ENCODE measurements around a stretch of chr13.

GRCh38 chr13:110279742-110280458 lies 27.1 kb downstream of the COL4A1 start:
- PRO-cap, 3 experiments, result no peak in any of the 3 experiments
- RAMPAGE, long total RNA, 4 experiments, result no peak in any of the 4 experiments
- RRBS, result no CpG with 5 or more reads among the region's 8 CpGs

- PRO-cap, 3 experiments, result no peak in any of the 3 experiments
- RAMPAGE, long total RNA, 4 experiments, result no peak in any of the 4 experiments
- RRBS, result no CpG with 5 or more reads among the region's 5 CpGs
Measured at GRCh38 chr13:110281563-110282304, 25.2 kb downstream of the COL4A1 start.

GRCh38 chr13:110314921-110315223 lies 7.8 kb downstream of the COL4A2 start:
- PRO-cap, 3 experiments, result no peak in any of the 3 experiments
- RAMPAGE, long total RNA, 4 experiments, result no peak in any of the 4 experiments
- RRBS, result 74% methylated on average over 2 of the region's 4 CpGs

DNA sequence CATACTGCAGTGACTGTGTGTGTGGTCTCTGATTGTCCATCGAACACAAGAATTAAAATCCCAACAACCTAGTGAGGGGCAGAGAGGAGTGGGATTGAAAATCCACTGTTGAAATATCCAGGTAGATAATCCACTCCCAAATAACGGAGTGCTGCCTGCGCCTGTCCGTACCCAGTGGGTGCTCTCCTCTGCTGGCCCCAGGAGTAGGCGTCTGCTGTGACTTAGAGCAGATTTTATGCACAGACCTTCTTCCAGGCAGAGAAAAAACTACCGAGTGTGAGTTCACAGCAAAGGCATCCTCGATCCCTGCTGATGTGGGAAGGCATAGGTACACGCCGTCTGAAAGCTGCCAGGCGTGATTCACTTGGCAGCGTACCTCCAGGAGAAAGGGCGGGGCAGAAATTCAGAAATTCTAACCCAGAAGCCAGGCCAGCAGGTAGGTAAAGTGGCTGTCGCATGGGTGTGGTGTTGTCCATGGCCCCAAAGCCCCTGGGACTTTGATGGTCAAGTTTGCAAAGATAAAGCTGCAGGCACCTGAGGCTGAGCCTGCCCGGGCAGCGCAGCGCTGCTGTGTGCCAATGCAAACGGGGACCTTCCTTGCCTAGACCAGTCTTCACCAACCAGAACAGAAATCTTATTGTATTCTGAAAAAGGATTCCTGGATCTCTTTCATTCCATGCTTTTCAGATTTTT lies 36.2 kb downstream of the COL4A2 start:
- PRO-cap, 3 experiments, result no peak in any of the 3 experiments
- RAMPAGE, long total RNA, 4 experiments, result no peak in any of the 4 experiments
- RRBS, result no CpG with 5 or more reads among the region's 17 CpGs

- PRO-cap, 3 experiments, result no peak in any of the 3 experiments
- RAMPAGE, long total RNA, 4 experiments, result no peak in any of the 4 experiments
- RRBS, result no CpG with 5 or more reads among the region's 20 CpGs
Measured at GRCh38 chr13:110371504-110372505, 64.7 kb downstream of the COL4A2 start.

DNA sequence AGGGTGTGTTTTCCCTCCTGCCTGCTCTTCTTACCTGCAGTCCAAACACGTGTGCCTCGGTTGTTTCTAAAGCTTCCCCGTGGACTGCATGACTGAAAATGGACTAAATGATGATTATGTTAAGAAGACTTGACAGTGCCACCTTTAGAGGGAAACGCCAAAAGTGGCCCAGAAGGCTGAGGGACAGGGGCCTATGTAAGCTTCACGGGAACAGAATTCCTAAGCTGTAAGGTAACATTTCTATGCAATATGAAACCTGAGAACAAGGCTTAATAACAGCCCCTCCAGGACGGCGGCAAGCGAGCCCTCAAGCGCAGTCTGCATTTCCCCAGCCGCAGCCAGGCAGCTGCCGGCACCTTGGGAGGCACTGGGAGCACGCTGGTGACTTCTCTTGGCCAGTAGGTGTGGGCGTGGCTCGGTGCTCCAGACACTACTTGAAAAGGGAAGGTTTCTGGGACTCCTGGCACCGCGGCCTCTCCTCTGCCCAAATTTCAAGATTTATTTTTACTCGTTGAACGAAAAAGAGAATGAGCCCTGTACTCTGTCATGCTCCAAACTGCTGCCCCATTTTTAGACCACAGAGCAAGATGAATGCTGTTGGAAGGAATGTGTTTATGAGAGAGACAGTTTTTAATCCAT lies 81.0 kb downstream of the COL4A2 start:
- PRO-cap, 3 experiments, result peak in 1 of 3 experiments; most common minus-strand start position 359 of the sequence (in 1)
- RAMPAGE, long total RNA, 4 experiments, result no peak in any of the 4 experiments
- RRBS, result no CpG with 5 or more reads among the region's 18 CpGs

DNA sequence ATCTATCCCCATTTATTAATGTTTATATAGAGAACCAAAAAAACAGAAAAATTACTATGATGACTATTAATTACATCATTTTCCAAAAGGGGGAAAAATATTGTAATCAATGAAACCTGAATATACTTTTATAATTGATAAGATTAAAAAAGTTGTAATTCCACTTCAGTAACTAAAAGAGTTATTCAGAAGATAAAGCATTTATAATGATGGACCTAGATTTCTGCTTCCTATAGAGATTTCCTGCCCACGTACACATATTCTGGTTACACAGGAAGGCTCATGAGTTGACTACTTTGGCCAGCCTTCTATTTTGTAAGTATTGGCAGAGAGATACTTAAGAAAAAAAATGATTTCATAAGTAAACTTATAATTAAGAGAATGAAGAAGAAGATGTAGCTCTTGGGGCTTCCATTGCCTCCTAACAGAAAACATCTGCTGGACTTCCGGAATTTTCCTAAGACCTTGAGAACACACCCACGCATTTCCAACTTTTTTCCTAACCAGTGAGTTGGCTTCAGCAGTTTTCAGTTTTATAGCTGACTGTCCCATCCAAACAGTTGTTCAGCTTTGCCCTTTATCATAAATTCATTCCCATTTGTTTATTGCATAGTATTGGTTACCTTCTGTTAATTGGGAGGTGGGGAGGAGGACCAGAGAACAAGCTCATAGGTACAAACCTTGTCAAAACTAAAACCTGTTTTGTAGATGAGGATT lies 93.6 kb downstream of the COL4A2 start:
- PRO-cap, 3 experiments, result peak in 2 of 3 experiments; most common plus-strand start position 530 of the sequence (in 2)
- RAMPAGE, long total RNA, 4 experiments, result no peak in any of the 4 experiments
- RRBS, result no CpG with 5 or more reads among the region's 3 CpGs

GRCh38 chr13:110424568-110425204 lies 117.6 kb downstream of the COL4A2 start:
- PRO-cap, 3 experiments, result no peak in any of the 3 experiments
- RAMPAGE, long total RNA, 4 experiments, result no peak in any of the 4 experiments
- RRBS, result no CpG with 5 or more reads among the region's 20 CpGs

- PRO-cap, 3 experiments, result no peak in any of the 3 experiments
- RAMPAGE, long total RNA, 4 experiments, result no peak in any of the 4 experiments
- RRBS, result 70% methylated on average over 6 of the region's 18 CpGs
Measured at GRCh38 chr13:110428197-110428766, 121.2 kb downstream of the COL4A2 start.

DNA sequence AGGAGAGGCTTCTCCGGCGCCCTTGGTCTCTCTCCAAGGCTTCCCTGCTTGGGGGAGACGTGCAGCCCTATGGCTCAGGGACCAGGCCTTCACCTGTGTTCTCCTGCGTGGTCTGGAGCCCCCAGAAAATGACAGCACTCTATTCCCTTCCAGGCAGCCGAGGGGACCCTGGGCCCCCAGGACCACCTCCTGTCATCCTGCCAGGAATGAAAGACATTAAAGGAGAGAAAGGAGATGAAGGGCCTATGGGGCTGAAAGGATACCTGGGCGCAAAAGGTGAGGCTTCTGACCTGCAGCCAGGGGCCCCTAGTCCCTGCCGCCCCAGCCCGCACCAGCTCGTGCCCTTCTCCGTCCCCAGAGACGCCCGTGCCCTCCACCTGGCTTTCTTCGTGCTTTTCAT lies 76.8 kb downstream of the RAB20 start:
- PRO-cap, 3 experiments, result no peak in any of the 3 experiments
- RAMPAGE, long total RNA, 4 experiments, result no peak in any of the 4 experiments
- RRBS, result no CpG with 5 or more reads among the region's 13 CpGs

DNA sequence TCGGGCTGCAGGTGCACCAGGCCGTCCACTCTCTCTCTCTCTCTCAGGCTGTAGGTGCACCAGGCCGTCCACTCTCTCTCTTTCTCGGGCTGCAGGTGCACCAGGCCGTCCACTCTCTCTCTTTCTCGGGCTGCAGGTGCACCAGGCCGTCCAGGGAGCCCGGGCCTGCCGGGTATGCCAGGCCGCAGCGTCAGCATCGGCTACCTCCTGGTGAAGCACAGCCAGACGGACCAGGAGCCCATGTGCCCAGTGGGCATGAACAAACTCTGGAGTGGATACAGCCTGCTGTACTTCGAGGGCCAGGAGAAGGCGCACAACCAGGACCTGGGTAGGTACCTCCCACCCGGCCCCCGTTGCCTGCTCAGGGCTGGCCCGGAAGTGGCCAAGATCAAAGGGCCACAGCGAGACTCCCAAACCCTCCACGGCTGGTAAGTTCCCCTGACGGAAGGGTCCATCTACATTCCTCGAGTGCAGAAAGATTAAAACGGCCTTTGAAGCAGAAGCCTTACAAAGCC lies 55.2 kb downstream of the RAB20 start:
- PRO-cap, 3 experiments, result no peak in any of the 3 experiments
- RAMPAGE, long total RNA, 4 experiments, result no peak in any of the 4 experiments
- RRBS, result 35% methylated on average over 6 of the region's 23 CpGs

GRCh38 chr13:110518416-110518941 lies 43.0 kb downstream of the RAB20 start:
- PRO-cap, 3 experiments, result peak in 1 of 3 experiments; most common plus-strand start chr13:110518757 (in 1); most common minus-strand start chr13:110518656 (in 1)
- RAMPAGE, long total RNA, 4 experiments, result no peak in any of the 4 experiments
- RRBS, result no CpG with 5 or more reads among the region's 14 CpGs

DNA sequence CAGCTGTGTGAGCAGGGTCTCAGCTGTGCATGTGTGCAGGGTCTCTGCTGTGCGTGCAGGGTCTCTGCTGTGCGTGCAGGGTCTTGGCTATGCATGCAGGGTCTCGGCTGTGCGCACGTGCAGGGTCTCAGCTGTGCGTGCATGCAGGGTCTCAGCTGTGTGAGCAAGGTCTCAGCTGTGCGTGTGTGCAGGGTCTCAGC lies 42.4 kb downstream of the RAB20 start:
- PRO-cap, 3 experiments, result no peak in any of the 3 experiments
- RAMPAGE, long total RNA, 4 experiments, result no peak in any of the 4 experiments
- RRBS, result no CpG with 5 or more reads among the region's 7 CpGs

GRCh38 chr13:110635570-110635929 lies 20.2 kb downstream of the NAXD start:
- PRO-cap, 3 experiments, result peak in 1 of 3 experiments; most common plus-strand start chr13:110635857 (in 1)
- RAMPAGE, long total RNA, 4 experiments, result no peak in any of the 4 experiments
- RRBS, result no CpG with 5 or more reads among the region's 12 CpGs

DNA sequence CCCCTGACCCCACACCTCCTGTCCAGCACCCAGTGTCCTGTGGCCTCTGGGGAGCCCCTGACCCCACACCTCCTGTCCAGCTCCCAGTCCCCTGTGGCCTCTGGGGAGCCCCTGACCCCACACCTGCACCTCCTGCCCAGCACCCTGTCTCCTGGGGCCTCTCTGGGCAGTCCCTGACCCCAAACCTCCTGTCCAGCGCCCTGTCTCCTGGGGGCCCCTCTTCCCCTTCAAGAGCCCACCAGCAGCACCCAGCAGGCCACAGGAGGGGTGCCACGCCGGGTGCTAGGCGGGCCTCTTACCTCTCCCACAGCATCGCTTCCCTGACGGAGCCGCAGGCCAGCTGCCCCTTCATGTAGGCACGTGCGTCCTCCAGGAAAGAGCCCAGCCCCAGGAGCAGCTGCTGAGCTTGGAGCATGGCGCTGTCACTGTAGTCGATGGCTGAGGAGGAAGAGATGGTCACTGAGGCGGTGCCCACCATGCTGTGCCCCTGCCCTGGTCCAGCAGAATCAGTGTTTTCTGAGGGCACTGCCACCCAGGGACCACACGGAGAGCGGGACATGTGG lies 31.5 kb downstream of the NAXD start:
- PRO-cap, 3 experiments, result no peak in any of the 3 experiments
- RAMPAGE, long total RNA, 4 experiments, result no peak in any of the 4 experiments
- RRBS, result no CpG with 5 or more reads among the region's 14 CpGs

DNA sequence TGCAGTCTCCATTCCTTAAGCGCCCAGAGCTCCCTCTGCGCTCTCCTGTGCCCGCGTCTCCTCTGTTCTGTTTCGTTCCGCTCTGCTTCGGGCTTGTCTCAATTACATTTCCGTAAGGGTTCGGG lies 98.8 kb downstream of the ING1 start:
- PRO-cap, 3 experiments, result peak in 1 of 3 experiments; most common minus-strand start position 69 of the sequence (in 1)
- RAMPAGE, long total RNA, 4 experiments, result no peak in any of the 4 experiments
- RRBS, result no CpG with 5 or more reads among the region's 9 CpGs

GRCh38 chr13:110869110-110869909 lies 45.6 kb downstream of the ANKRD10 start:
- PRO-cap, 3 experiments, result peak in 3 of 3 experiments; most common plus-strand start chr13:110869665 (in 3); most common minus-strand start chr13:110869392 (in 2)
- RAMPAGE, long total RNA, 4 experiments, result no peak in any of the 4 experiments
- RRBS, result 62% methylated on average over 4 of the region's 30 CpGs

DNA sequence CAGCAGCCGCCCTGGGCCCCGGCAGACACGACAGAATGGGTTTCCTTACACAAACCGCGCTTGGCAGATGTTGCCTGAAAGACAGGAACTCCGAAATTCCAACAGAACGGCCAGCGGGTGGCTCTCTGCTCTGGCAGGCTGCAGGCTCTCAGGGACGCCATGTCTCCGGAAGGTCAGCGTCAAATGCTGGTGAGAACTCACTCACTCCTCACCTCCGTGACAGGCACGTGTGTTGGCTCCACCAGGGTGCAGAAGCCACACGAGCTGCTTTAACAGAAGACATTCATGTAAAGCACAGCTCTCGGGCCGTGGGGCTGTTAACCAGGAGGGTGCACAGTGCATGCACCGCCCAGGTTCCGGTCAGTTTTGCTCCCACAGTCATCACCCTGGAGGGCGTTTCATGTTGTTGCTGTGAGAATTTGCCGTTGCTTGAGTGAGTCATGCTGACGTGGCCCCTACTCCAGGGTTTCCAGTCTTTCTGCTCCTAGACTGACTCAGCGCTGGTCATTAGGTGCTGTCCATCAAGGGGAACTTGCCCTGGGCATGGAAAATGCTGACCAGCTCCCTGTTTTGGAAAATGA lies 44.9 kb downstream of the ANKRD10 start:
- PRO-cap, 3 experiments, result peak in 3 of 3 experiments; most common plus-strand start position 317 of the sequence (in 1); most common minus-strand start position 368 of the sequence (in 2)
- RAMPAGE, long total RNA, 4 experiments, result start-site peak on the minus strand in 1 of 4 experiments, centred at position 385 of the sequence, 5 reads per replicate
- RRBS, result 55% methylated on average over 2 of the region's 22 CpGs

- PRO-cap, 3 experiments, result no peak in any of the 3 experiments
- RAMPAGE, long total RNA, 4 experiments, result no peak in any of the 4 experiments
- RRBS, result no CpG with 5 or more reads among the region's 15 CpGs
Measured at GRCh38 chr13:110892308-110893525, 22.2 kb downstream of the ANKRD10 start.

DNA sequence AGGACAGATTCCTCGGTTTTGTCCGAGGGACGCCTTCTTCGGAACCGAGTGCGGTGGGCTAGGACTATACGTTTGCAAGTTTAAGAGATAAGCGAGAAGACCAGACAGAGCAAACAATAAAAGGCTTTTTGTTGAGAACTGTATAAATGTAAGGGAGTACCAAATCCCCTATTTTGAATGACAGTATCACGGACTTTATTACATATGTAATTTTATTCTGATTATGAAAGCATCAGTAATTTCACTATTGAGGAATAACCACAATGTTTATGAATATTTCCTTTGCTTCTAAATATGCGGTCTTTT lies 1.1 kb upstream of the ANKRD10 start:
- PRO-cap, 3 experiments, result peak in 1 of 3 experiments; most common plus-strand start position 35 of the sequence (in 1); most common minus-strand start position 52 of the sequence (in 1)
- RAMPAGE, long total RNA, 4 experiments, result no peak in any of the 4 experiments
- RRBS, result no CpG with 5 or more reads among the region's 10 CpGs